Penis (tissue), 1 donor: ENCODE measurements around the genes ZNF280C, GPR119, RBMX2 and TFDP3.

DNA sequence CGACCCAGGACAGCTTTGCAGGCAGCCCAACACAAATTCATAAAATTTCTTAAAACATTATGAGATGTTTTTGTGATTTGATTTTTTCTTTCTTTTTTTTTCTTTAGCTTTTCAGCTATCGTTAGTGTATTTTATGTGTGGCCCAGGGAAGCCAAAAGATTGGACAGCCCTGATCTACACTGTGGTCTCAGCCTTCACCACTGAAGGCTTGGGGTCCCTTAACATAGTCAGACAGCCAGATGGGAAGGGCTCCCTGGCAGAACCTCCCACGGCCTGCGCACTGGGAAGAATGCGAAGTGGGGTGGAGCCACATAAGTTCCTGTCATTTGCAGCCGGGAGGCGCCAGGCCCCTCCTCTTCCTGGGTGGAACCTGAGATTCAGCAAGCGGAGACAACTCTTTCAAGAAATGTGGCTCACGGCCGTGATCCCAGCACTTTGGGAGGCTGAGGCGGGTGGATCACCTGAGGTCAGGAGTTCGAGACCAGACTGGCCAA lies 50.9 kb downstream of the APLN start:
- PRO-cap, result no peak

- PRO-cap, result no peak
These were observed 31.7 kb upstream of the APLN start for GRCh38 chrX:129686494-129686889.

- PRO-cap, result no peak
These were observed 15.1 kb downstream of the UTP14A start for GRCh38 chrX:129921111-129921508.

GRCh38 chrX:130065427-130066578 lies 44.5 kb downstream of the ELF4 start:
- PRO-cap, result no peak

DNA sequence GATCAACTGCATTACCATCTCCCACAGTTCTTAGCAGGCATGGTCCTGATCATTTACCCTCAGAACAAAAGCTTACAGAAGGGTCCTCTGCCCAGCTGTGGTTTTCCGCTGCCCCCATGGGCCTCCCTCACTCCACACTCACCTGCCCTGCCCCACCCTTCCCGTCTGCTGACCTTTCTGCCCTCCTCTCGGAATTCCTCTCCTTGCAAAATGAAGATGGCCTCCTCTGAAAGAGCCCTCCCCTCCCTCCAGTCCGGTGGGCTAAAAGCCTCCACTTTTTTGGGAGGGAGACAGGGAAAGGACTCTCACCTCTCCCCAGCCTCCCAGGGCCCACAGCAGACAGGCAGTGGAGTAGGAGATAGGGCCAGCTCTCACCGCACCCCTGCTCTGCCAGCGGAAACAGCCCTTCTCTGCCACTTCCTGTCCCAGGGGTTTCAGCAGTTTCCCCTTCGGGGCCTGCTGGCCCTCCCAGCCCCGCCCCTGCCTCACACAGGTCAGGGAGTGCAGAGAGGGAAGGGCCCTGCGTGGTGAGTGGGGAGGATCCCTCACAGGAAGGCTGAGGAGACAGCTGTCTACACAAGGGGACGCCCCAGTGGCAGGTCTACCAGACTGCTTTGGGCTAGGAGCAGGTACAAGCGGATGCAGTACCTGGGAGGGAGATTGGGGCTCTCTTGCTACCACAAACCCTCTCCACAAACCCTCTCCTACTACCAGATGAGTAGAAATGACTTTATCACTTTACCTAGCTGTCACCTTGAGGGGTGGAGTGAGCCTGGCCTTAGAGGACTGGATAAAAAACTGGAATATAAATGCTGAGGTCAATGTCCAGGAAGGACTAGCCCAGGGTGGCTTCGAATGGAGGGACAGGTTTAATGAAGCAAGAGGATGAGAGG lies 18.2 kb downstream of the ELF4 start:
- PRO-cap, result no peak

GRCh38 chrX:130129642-130130416 lies 19.5 kb upstream of the ELF4 start:
- PRO-cap, result no peak

DNA sequence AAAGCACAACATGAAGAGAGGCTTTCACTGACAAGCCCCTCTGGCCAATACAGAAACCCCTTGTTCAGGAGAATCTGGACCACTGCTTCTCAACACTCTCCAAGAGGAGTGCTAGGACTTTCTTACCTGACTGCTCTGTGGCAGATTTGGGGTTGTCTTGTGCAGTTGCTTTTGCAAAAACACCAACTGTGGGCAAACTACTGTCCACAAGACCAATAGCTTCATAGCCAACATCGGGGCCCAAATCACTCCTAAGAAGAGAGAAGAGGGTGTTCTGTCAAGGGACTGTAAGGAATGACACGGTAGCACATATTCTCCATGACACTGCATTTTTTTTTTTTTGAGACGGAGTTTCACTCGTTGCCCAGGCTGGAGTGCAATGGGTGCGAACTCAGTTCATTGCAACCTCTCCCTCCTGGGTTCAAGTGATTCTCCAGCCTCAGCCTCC lies 21.3 kb upstream of the ELF4 start:
- PRO-cap, result no peak

DNA sequence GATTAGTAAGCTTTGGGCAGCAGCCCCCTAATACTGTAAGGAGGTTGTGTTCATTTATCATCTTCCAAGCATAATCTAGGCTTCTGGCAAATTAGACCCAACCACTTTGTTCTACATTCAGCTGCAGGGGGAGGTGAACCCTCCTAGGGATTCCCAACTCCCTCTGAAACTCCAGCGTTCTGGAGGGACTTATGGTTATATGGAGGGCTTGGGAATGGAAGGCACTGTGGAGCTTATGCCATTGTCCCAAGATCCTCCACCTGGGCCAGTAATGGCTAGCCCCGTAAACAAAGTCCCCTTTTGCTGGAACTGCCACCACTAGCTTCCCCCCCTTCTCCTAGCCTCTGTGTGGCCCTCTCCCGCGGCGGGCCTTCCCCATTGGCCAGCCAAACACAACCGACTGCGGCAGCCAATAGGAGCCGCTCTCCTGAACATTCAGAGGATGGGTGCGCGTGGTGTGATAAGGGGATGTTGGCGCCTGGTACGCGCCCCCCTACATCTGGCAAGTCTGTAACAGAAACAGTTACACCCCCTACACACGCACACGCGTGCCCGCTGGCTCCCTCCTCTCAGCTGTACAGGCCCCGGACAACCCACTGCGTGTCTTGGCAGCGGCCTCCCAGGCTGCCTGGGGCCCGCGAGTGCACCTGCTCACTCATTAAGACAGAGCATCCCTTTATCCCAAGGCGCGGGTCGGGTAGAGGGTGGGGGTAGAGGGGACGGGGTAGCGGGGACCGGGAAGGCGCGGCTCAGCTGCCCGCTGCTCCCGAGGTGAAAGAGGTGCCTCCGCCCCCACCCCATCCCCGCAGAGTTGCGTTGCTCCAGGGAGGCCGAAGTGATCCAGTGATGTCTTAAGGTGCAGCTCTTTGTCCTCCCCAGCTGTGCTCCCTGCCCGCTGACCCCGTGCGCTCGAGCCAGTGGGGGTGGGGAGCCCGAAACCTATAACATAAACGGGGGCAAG lies 869 bp upstream of the RAB33A start:
- PRO-cap, result no peak

DNA sequence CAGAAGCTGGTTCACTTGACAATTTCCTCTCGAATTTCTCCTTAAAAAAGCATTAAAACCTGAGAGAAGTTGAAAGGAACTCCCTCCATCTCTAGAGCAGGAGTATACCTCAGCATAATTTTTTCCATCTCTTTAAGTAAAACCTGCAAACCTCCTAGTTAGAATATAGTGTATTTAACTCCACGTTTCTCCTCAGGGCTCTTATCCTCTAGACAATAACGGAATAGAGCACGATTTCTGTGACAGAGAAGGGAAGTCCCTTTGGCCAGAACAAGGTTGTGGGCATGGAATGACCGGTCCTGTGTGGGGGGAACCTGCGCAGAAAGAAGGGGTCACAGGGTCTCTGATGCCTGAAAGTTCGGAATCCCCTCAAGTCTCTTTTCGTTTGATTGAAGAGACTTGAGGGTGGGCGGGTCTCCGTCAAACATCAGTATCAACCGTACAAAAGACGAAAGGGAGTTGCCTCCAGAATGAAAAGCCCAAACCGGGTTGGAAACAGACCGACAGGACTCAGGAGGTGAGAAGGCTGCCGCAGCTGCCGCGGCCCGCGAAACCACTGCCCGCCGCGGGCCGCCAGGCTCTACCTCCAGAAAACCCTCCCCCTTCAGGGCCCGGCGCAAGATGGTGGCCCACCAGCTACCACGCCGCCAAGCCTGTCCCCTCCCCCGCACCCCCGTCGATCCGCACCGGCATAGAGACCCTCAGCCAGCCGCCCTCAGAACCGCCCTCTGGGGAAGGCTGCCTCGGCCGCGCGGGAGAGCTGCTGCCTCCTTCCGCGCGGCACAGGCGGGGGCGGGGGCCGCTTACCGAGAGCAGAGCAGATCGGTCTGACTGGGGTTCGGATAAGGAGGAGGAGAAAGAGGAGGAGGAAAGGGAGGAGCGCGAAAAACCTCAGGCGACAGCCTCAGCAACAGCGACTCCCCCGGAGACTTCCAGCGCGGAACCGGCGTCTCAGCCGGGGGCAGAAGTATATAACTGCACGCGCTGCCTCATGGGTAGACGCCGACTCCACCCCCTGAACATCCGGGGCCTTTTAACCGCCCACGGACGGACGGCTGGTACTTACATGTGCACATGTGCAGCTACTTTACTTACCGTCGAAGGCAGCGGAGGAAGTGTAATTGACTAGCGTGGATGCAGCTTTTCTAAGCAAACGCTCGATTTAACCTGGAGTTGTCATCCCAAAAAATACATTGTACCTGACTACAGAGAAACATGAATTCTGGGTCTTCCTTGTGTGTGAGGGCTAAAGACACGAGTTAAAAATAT lies at the start of gene ZNF280C:
Gene ZNF280C (minus strand): TSS at position 945 of the 1,269 bp plus-strand sequence.
- PRO-cap, result bidirectional peak, plus-strand start at position 607 of the sequence, minus-strand start at position 558 of the sequence; unidirectional peak, minus-strand start at position 829 of the sequence; unidirectional peak, minus-strand start at position 945 of the sequence

DNA sequence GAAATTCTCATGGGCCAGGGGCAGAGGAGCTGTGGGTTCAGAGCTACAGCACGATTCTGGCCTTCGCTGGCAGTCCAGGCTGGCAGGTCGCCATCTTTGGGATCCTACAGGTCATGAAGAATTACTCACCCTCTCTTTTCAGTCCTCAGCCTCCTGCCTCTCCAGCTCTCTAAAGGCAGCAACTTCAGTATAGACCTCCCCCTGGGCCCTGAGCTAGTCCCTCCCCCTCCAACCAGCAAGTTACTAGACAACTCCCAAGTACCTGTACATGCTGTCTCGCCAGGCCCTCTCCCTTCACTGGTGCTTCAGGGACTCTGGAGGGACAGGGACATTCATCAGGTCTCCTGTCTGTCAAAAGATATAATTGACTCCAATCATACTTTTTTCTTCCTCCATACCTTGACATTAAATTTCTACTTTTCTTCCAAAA lies at the start of gene GPR119:
Gene GPR119 (minus strand): TSS at position 177 of the 430 bp plus-strand sequence.
- PRO-cap, result no peak

DNA sequence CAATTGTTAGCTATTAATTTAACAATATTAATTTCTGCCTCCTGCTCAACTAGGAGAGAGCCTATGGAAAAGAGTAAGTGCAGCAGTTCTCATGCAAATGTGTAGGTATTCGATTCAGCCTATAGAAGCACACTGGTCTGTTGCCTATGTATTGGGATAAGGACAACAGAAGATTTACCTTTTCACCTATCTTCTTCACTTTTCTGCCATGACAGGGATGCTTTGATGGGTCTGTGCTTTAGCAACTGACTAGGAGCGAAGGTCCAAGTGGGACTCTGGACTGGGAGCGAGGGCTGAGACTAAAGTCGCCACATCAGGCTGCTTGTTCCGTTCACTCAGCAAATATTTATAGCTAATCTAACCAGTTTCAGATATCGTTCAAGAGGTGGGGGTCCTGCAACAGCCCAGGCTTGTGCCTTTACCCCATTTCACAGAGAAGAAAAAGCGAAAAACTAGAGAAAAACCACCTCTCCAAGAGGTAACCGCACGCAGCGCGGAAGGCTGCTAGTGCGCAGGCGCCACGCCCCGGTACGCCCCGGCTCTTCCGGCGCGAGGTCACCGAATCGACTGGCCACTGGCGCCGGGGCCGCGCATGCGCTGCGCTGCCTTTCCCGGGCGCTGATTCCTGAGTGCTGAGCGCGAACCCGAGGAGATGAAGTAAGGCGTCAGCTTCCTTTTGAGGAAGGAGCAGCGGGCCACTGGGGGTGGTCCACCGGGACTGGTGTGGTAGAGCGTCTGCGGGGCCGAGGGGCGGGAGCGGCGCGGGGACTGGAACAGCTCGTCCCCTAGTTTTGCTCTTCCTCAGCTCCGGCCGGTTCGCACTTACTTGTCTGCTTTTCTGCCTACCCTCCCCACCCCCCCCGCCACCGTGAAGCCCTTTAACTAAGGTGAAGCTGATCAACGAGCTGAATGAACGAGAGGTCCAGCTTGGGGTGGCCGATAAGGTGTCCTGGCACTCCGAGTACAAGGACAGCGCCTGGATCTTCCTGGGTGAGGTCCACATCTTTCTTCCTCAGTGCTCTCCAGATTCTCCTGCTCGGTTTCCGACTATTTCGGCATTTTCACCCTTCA lies at the start of gene RBMX2:
Gene RBMX2 (plus strand): TSS at position 607 of the 1,071 bp plus-strand sequence.
- PRO-cap, result bidirectional peak, plus-strand start at position 753 of the sequence, minus-strand start at position 530 of the sequence

DNA sequence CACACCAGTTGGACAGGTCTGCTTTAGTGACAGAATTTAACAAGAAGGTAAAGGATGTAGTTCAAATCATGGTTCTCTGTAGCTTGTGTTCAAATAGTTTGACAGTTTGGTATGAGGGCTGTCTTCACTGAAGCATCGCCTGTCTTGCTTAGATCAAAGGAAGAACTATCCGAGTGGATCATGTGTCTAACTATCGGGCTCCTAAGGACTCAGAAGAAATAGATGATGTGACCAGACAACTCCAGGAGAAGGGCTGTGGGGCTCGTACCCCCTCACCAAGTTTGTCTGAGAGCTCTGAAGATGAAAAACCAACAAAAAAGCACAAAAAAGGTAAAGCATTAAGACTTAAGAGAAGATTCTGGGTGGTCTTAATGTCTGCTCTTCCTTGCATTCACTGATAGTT lies 9.4 kb downstream of the RBMX2 start:
- PRO-cap, result no peak

GRCh38 chrX:130866435-130866953 lies 36.5 kb downstream of the ENOX2 start:
- PRO-cap, result no peak

DNA sequence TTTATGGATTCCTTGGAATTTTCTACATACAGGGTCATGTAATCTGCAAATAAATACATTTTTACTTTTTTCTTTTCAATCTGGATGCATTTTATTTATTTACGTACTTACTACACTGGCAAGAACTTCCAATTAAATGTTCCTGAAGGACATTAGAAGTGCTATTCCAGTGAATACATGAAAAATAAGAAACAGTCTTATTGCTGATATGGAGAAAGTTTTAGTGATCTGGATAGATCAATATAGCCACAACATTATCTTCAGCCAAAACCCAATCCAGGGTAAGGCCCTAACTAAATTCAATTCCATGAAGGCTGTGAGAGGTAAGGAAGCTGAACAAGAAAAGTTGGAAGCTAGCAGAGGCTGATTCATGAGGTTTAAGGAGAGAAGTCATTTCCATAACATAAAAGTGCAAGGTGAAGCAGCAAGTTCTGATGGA lies 62.0 kb upstream of the RAP2C start:
- PRO-cap, result no peak

GRCh38 chrX:132411003-132411507 lies 77.8 kb downstream of the MBNL3 start:
- PRO-cap, result no peak

DNA sequence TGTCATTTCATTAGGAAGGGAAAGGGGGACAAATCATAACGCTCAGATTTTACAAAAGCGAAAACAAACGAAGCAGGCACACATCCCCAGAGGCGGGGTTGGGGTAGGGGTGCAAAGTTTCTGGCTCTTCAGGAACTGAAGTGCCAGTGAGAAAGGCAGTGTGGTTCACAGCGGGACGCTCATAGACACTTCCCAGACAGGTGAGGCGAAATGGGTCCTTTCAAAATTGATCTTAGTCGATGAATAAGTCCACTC lies 1.2 kb upstream of the MBNL3 start:
- PRO-cap, result no peak

- PRO-cap, result no peak
These were observed 2.4 kb upstream of the MBNL3 start for GRCh38 chrX:132491096-132491706.

DNA sequence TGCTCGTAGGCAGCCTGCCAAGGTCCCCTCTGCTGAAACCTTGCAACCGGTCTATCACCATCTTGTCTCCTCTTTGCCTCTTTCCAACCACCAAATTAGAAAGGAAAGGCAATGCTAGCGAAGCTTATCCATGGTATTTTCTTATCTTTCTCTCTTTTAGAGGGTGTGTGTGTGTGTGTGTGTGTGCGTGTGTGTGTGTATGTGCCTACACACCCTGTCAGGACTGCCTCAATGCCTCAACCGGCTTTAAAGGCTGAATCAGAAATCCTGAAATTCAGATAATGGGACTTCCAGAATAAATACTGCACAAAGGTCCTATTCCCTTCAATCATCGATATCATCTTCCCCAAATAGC lies 124.4 kb upstream of the MBNL3 start:
- PRO-cap, result unidirectional peak, minus-strand start at position 237 of the sequence

DNA sequence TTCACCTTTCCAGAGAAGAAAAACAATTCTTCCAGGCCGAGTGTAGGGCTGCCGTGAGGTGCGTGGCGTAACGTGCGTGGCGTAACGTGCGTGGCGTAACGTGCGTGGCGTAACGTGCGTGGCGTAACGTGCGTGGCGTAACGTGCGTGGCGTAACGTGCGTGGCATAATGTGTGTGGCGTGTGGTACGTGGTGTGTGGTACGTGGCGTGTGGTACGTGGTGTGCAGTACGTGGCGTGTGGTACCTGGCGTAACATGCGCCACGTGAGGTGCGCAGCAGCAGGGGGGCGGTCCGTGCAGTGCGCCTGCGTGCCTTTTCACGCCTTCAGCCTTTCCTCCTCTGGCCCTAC lies at the start of gene TFDP3:
Gene TFDP3 (minus strand): TSS at position 62 of the 349 bp plus-strand sequence.
- PRO-cap, result no peak

DNA sequence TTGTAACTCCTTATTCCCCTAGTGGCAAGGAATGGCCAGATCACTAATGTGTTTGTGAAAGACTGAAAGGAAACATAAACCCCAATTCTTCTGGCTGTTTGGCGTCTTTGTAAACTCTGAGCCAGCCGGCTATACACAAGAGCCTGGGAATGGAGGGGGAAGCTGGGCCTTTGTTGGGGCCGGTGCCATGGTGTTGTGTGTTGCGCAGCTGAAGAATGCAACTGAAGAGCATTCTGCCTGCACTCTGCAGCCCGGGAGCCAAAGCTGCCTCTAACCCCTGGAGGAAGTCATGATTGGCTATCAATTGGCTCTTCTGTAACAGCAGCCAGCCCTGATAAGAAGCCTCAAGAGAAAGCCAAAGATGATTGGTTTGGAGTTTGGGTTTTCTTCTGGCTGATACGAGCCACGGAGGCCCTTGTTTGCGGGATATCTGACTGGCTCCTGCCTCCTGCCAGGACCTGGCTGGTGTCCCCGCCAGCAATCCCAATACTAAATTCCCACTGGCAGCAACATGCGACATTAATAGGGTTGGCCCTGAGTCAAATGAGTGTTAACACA lies 89.8 kb upstream of the TFDP3 start:
- PRO-cap, result no peak